Colon Carcinoma Metastatic in the Brain (tissue), 2 donors: ENCODE measurements around a stretch of chr12.

GRCh38 chr12:46209652-46210722, 58.9 kb downstream of the SLC38A1 start:
- PRO-cap, 2 experiments, result no peak in any of the 2 experiments

DNA sequence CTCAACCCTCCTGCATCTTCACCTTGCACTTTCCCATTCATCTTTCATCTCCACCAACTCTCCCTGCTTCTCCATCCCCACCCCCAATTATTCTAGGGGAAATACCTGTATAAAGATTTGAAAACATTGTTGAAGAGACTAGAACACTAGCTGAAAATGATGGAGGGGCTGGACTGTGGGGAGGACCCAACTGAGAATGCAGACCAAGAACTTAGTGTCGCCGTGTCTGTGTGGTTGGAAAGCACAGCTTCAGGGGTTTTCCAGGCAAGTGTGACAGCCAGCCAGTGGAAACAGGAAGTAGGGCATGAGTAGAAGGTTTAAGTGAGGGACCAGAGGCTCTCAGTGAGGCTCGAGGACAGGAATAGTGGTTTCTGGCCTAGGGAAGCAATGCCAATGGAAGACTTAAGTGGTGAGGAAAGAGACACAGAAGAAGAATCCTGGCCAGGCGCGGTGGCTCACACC, 52.7 kb downstream of the SLC38A1 start:
- PRO-cap, 2 experiments, result no peak in any of the 2 experiments

GRCh38 chr12:46217923-46218433, 50.9 kb downstream of the SLC38A1 start:
- PRO-cap, 2 experiments, result no peak in any of the 2 experiments

- PRO-cap, 2 experiments, result no peak in any of the 2 experiments
These were observed 3.2 kb downstream of the SLC38A1 start for GRCh38 chr12:46265682-46266064.

GRCh38 chr12:46266808-46267634, 1.8 kb downstream of the SLC38A1 start:
- PRO-cap, 2 experiments, result peak in 1 of 2 experiments; most common plus-strand start chr12:46267479 (in 1); most common minus-strand start chr12:46267409 (in 1)

GRCh38 chr12:46268046-46268094, 973 bp downstream of the SLC38A1 start:
- PRO-cap, 2 experiments, result no peak in any of the 2 experiments

DNA sequence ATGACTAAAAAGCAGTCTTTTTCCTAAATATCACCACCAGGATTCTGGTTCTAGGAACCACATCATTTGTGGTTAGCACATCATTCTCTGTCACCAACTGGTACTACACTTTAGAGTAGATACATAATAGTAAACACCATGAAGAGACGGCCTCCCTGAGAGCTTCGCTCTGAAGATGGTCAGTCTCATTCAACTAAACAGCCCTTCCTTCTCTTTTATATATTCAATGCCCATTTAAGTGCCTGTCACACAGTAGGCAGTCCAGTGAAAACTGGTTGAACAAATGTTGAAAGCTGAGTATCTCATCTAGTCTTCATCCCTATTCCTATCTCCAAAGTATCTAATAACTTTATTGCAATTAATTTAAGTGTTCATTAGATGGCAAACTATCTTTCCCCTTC, 10.9 kb downstream of the SLC38A2 start:
- PRO-cap, 2 experiments, result no peak in any of the 2 experiments

- PRO-cap, 2 experiments, result no peak in any of the 2 experiments
These were observed 7.1 kb downstream of the SLC38A2 start for GRCh38 chr12:46365551-46365874.

GRCh38 chr12:46461478-46462011, 89.0 kb upstream of the SLC38A2 start:
- PRO-cap, 2 experiments, result no peak in any of the 2 experiments

DNA sequence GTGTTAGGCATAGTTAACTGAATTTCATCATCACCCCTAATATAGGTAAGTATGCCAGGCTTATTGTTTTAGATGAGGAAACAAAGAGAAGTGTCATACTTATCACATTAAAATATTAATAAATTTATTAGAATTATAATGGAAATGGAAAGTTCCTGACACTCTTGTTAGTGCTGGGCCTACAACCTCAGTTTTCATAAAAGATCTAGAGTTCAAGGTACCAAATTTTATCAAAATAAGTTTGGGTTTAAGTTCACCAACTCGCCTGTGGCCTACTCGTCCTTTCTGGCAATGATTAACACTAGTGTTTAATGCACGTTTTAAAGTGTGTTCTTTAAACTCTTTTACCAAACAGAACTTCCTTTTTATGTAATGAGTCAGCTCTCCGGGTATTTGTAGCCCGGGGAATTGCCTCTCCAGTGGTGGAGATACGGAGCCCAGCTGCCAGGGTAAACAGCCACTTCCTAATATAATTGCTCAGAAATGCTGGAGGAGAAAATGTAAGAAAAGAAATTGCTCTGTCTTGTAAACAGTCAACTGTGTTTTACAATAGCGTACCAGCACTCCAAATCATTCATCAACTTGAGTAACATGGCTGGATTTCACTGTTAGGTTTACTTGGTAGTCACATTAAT, 101.0 kb upstream of the SLC38A2 start:
- PRO-cap, 2 experiments, result no peak in any of the 2 experiments

DNA sequence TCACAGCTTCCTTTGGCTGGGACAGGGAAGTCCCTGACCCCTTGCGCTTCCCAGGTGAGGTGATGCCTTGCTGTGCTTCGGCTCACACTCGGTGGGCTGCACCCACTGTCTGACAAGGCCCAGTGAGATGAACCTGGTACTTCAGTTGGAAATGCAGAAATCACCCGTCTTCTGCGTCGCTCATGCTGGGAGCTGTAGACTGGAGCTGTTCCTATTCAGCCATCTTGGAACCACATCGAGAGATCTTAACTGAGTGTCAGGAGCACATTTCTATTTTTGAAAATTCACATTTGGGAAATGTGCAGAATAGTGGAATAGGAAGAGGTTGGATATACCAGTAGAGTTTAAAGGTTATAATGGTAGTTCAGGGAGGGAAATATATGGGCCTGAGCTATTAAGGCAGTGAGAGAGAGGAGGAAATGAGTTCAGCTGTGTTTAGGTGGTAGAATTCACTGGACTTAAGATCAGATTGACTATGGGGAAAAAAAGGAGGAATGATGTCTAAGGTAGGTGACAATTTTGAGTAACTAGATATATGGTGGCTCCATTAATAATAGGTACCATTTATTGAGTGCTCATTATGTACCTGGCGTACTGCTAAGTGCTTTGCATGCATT, 173.4 kb upstream of the SLC38A2 start:
- PRO-cap, 2 experiments, result no peak in any of the 2 experiments

GRCh38 chr12:46639178-46639799, 186.5 kb downstream of the SLC38A4 start:
- PRO-cap, 2 experiments, result no peak in any of the 2 experiments

DNA sequence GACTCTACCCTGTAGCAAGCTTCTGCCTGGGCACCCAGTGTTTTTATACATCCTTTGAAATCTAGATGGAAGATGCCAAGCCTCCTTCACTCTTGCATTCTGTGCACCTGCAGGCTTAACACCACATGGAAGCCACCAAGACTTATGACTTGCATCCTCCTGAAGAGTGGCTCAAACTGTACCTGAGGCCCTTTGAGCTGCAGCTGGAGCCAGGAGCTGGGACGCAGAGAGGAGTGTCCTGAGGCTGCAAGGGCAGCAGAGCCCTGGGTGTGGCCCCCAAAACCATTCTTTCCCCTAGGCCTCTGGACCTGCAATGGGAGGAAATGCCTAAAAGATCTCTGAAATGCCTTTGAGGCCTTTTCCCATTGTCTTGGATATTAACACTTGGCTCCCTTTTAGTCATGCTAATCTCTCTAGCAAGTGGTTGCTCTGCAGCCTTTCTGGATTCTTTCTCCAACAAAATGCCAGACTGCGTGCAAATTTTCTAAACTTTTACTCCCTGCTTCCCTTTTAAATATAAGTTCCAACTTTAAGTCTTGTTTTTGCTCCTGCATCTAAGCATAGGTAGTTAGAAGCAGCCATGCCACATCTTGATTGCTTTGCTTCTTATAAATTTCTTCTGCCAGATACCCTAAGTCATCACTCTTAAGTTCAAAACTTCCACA, 156.1 kb downstream of the SLC38A4 start:
- PRO-cap, 2 experiments, result no peak in any of the 2 experiments

DNA sequence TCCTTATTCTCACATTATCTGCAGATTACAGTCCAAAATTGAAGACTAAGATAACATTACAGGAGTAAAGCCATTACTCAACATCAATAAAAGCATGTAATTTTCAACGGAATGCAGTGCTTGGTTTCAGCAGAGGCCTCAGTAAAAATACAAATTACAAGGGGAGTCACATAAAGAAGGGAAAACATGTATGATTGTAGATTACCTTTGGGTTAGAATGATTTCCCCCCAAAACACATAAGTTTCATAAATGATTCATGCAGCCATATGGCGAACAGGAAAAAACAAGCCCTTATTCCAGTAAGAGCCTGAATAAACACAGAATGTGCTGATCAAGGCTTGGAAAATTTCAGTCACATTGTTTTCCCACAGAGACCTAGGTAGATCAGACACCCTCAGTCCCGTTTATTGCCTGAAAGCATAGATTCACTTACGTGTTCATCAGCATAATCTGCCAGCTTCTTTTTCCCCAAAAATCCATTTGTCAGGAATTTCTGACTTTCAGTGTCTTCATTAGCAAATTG, 37.6 kb downstream of the SLC38A4 start:
- PRO-cap, 2 experiments, result no peak in any of the 2 experiments

GRCh38 chr12:47004621-47005153, 74.7 kb upstream of the PCED1B start:
- PRO-cap, 2 experiments, result no peak in any of the 2 experiments

DNA sequence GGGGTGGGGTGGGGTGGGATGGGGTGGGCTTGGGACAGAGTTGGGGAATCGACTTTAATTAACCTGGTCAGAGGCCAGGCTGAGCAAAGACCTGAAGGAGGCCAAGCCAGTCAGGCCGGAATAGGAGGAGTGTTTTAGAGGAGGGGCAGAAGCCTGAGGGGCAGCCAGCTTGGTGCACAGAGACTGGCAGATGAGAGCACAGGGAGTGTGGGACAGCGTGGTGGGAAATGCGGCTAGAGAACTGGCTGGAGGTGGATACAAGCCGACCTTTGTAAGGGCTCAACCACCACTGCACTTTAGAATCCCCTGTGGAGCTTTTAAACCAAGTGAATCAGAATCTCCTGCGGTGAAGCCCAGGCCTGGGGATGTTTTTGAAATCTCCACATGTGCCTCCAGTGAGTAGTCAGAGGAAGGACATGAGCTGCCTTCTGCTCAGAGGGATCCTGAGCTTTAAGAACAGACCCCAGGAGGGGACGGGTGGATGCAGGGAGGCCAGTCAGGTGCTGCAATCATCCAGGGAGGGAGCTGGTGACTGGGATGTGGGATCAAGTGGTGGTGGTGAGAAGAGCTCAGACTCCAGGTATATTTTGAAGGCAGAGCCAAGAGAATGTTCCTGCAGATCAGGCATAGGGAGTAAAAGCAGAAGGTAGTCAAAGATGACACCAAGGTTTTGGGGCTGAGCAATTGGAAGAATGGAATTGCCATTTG, 10.8 kb upstream of the PCED1B start:
- PRO-cap, 2 experiments, result no peak in any of the 2 experiments

DNA sequence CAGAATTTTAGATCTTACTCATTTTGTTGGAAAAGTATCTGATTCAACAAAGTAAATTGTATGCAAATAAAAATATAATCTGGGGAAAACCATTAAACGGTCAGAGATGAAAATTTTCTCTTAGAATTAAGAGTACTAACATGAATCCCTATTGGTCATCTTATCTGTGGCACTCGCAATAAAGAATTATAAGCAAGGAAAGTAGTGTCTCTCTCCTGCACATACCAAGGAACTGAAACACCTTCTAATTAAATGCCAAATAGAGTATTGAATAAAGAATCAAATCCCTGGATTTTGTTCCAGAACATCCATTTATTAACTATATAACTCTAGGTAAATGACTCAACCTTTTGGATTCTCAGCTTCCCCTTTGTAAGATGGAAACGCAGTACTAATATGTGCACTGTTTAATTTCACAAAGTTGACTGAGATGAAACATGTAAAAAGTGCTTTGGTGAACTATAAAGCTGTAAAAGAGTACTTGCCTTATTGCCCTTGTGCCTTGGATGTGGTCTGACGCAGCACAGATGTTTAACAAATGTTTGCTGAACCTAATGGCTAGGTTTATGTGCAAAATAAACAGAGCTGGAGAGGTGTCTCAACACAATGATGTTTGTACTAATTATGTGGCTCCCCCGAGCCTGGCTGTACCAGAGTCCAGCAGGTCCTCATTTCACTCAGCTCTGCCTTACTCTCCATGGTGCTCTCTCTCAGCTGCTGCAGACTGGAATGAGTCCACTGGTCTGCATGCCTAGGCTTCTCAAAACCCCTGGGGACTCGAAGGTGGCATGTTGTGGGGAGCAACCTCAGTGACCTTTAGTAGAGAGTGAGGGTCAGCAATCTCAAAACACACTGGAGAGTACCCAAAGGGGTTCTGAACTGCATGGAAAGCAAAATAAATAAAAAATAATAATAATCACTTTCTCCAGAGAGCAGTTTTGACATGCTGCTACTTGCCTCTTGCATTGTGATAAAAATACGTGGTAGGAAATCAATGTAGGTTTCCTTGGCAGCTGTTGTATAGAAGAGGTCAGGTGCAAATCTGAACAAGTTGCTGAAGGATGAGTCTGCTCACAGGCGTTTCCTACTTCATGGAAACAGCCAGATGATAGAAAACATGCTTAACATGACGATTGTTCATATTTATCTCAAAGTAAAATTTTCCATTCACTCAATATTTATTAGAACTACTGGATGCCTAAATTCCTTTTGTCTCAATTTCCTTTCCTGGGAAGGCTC, 8.3 kb upstream of the AMIGO2 start:
- PRO-cap, 2 experiments, result no peak in any of the 2 experiments

GRCh38 chr12:47248913-47249579, 169.3 kb upstream of the AMIGO2 start:
- PRO-cap, 2 experiments, result no peak in any of the 2 experiments

DNA sequence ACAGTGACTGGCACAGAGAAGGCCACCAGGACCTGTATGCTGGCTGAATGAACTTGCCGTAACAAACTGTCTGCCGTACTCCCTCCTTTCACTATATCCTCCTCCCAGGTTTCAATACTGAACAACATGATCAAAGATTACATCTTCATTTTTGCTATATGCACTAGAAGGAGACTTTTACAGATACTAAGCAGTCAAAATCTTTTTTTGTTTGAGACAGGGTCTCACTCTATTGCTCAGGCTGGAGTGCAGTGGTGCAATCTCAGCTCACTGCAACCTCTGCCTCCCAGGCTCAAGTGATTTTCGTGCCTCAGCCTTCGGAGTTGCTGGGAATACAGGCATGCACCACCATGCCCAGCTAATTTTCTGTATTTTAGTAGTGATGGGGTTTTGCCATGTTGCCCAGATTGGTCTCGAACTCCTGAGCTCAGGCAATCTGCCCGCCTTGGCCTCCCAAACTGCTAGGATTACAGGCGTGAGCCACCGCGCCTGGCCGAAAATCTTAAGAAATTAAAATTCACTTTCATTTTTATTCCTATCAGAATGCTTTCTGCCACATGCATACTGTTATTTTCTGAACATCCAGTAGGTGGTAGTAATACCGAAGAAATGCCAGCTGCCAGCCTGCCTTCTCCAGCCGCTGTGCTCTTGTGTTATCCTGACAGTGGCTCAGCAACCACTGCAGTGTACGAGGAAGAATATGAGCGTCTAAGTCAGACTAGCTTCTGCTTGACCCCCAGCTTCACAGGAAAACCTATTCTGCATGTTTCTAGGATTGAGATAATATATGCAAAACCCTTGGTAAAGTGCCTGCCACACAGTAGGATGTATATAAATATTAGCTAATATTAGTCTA, 54.4 kb downstream of the RPAP3 start:
- PRO-cap, 2 experiments, result no peak in any of the 2 experiments

DNA sequence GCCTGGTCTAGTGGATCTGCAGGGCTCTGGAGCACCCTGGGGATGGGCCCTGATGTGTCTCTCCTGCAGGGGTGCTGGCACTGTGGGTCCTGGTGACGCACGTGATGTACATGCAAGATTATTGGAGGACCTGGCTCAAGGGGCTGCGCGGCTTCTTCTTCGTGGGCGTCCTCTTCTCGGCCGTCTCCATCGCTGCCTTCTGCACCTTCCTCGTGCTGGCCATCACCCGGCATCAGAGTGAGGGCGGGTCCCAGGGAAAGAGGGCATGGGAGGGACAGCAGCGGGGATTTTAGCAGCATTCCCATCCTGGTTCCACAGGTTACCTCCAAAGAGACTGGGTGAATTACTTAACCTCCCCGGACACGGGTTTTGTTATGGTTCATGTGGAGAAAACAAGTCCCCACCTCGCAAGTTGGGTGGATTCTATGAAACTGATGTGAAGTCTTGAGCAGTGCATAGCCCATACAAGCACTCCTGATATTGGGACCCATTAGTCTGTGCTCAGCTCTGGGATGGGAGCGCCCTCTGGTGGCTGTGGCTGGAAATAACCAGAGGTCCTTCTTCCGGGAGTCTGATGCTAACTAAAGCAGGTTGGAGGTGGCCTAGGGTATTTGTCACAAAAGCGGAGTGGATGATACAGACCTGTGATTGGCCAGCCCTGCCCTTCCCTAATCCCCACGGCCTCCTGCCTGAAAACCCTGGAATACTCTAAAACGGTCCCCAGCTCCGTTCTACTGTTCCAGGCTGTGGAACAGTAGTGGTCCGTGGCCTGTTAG, 6.1 kb downstream of the SLC48A1 start:
- PRO-cap, 2 experiments, result no peak in any of the 2 experiments